ENCODE measurements around the genes KRTAP10-5, KRTAP10-8, KRTAP10-10 and KRTAP12-3.

DNA sequence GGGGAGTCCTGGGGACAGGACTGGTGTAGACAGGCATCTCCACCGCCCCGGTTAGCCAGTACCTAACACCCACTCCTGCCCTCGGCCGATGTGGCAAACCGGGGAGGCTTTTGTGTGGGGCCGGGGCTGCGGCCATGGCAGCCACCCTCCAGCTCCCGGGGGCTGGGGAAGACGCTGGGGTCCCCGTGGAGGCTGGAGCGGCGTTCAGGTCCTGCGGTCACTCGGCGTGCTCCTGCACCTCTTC lies 9.3 kb downstream of the CFAP410 start:
- RRBS: 95% methylated on average over 6 of the region's 15 CpGs

DNA sequence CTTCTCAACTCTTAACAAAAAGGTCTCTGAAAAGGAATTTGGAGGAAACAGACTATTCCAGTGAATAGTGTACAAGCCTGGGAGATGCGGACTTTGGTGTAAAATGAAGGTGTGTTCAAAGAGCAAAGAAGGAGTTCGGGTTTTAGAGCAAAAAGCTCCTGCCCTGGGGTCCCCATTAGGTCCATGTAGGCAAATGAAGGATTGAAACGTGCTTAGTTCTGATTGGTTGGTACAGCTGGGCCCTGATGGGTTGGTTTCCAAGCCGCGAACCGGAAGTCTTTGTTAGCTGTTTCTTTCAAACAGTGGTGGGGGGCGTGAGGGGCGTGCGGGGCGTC lies 29.1 kb downstream of the LRRC3 start:
- RRBS: no CpG with 5 or more reads among the region's 10 CpGs

GRCh38 chr21:44580249-44580926 lies at the start of gene KRTAP10-5:
TSS of gene KRTAP10-5 (minus strand) at chr21:44580604.
- RRBS: no CpG with 5 or more reads among the region's 21 CpGs

GRCh38 chr21:44611952-44612347 lies at the start of gene KRTAP10-8:
TSS of gene KRTAP10-8 (plus strand) at chr21:44612079.
- RRBS: no CpG with 5 or more reads among the region's 6 CpGs

DNA sequence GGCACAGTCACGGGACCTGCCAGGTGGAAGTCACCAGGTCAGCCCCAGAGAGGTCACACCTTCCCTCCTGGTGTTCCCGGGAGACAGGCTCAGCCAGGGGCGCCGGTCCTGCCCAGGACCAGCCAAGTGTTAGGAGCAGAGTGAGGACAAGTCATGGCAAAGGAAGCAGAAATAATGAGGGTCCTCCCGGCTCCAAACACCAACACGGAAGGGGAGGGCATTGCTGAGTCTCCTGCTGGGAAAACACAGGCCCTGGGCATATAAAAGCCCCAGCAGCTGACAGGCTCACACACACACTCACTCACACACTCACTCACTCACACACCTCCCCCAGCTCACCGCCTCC lies at the start of gene KRTAP10-10:
Gene KRTAP10-10 (plus strand): TSS at position 295 of the 346 bp plus-strand sequence.
- RRBS: no CpG with 5 or more reads among the region's 7 CpGs

DNA sequence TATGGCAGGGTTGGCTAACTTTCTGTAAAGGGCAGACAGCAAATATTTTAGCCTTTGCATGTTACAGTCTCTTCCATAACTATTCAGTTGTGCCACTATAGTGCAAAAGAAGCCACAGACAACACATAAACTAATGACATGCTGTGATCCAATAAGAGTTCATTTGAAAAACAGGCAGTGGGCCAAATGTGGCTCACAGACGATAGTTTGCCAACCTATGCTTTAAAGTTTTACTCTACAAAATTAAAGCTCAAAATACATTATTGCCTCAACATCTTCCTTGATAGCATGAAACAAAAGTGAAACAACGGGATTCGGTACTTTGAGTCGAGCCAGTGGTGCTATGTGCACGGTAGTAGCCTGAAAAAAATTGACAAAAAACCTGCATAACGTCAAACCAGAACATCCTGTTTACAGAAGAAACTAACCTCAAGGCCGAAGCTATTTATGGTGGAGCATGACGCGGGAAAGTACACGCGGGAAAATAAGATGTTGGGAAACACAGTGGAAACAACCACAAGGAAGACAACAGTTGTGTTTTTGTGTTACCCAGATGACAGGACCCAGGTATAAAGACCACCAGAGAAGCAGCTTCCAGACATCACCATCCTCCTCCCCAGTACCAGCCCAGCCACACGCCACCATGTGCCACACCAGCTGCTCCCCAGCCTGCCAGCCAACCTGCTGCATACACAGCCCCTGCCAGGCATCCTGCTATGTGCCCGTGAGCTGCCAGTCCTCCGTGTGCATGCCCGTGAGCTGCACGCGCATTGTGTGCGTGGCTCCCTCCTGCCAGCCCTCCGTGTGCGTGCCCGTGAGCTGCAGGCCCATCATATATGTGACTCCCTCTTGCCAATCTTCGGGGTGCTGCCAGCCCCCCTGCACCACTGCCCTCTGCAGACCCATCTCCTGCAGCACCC lies at the start of gene KRTAP12-3:
Gene KRTAP12-3 (plus strand): TSS at position 596 of the 920 bp plus-strand sequence.
- RRBS: no CpG with 5 or more reads among the region's 22 CpGs

DNA sequence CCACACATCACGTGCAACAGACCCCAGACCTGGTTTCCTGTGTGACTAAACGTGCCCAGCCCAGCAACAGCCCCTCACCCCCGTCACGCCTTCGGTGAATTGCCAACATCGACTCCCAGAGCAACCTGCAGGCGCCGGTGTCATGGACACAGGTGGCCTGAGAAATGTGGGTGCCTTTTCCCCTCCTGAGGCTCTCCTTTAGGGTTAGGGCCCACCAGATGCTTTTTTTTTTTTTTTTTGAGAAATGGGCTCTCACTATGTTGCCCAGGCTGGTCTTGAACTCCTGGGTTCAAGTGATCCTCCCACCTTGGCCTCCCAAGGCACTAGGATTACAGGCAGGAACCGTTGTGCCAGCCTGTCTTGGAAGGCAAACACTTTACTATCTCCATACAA lies 24.3 kb upstream of the SUMO3 start:
- RRBS: no CpG with 5 or more reads among the region's 9 CpGs

GRCh38 chr21:44880933-44881621 lies 7.6 kb upstream of the PTTG1IP start:
- RRBS: no CpG with 5 or more reads among the region's 5 CpGs

- RRBS: 87% methylated on average over 9 of the region's 27 CpGs
Observed at GRCh38 chr21:44897407-44898229, 23.1 kb downstream of the ITGB2 start.

- RRBS: 87% methylated on average over 9 of the region's 50 CpGs
Observed at GRCh38 chr21:44947825-44948513, 8.1 kb downstream of the SLX9 start.

DNA sequence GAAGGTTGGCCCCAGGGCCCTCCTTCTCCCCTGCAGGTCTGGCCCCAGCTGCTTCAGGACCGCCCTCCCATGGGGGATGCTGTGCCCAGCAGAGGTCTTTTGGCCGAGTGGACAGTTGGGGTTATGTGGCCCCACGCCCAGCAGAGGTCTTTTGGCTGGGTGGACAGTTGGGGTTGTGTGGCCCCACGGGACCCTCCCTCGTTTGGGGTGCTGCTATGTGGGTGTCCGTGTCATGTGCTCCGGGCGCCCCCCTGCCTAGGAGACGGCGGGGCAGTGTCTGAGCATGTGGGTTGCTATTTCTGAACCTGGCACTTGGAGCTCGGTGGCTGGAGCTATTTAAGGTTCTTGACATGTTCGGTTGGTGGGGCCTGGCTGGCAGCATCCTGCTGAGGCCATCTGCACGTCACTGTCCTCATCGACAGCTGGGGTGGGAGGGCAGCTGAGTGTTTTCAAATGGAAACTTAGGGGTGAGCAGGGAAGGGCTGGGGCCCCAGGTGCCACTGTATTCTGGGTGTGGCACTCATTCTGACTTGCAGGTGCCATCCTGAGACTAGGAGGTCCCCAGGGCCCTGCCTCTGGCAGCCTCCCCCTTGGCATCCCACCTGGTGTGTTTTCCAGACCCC lies 12.8 kb downstream of the SLX9 start:
- RRBS: no CpG with 5 or more reads among the region's 14 CpGs

DNA sequence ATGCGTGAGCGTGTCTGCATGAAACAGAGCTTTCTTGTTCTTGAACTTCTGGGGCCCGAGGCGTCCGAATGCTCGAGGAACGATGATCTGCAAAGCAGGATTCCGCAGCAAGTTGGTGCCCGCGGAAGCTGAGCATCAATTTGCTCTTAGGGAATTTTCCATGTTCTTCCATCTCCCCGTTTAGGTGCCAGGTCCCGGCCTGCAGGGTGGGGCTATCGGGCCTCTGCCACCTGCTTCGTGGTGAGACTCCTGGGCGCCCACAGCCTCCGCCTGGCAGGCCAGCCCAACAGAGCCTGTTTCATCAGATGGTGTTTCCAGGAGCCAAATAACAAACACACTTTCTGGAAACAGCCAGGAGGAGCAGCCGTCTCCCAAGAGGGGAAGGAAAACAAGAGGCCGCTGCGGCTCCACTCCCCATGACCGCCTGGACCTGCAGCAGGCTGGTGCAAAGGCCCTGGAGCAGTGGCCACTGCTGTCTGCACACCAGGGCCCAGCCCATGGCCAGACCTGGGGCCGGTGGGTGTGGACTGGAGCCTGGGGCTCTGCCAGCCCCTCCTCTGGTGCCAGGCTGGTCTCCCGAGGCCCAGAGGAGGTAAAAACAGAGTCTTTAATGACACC lies 54.8 kb downstream of the SLX9 start:
- RRBS: no CpG with 5 or more reads among the region's 22 CpGs

DNA sequence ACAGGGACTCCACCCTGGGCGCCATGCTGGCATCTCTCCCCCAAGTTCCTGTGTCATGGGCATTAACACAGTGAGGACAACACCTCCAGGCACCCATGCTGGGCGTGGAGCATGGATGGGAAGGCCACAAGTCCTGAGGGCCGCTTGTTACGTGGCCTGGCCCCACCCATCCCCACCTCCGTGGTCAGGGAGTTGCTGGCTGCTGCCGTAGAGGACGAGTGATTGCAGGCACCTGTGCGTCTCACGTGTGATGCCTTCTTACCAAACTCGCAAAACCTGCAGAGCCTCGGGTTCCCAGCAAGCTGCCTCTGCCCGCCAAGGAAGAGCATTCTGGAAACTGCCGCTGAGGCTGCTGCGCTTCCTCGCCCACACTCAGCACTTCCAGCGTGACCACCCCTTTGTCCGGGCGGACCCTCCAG lies 60.3 kb downstream of the SLX9 start:
- RRBS: 94% methylated on average over 2 of the region's 18 CpGs

GRCh38 chr21:45130215-45131059 lies 56.1 kb downstream of the ADARB1 start:
- RRBS: no CpG with 5 or more reads among the region's 12 CpGs

DNA sequence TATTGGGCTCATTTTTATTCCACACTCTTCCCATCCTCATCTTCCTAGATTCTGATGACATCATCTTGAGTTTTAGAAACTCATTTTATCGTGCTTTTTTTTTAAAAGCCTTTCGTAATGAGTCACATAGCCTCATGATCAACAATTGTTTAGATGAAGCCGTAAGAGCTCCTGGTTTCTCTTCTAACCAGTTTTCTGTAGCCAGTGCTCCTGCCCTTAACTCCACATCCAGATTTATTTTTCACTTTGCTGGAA lies 78.6 kb downstream of the POFUT2 start:
- RRBS: no CpG with 5 or more reads among the region's 3 CpGs

- RRBS: no CpG with 5 or more reads among the region's 24 CpGs
Observed at GRCh38 chr21:45224389-45225113, 63.1 kb downstream of the POFUT2 start.

- RRBS: no CpG with 5 or more reads among the region's 14 CpGs
Observed at GRCh38 chr21:45227851-45228602, 59.7 kb downstream of the POFUT2 start.

DNA sequence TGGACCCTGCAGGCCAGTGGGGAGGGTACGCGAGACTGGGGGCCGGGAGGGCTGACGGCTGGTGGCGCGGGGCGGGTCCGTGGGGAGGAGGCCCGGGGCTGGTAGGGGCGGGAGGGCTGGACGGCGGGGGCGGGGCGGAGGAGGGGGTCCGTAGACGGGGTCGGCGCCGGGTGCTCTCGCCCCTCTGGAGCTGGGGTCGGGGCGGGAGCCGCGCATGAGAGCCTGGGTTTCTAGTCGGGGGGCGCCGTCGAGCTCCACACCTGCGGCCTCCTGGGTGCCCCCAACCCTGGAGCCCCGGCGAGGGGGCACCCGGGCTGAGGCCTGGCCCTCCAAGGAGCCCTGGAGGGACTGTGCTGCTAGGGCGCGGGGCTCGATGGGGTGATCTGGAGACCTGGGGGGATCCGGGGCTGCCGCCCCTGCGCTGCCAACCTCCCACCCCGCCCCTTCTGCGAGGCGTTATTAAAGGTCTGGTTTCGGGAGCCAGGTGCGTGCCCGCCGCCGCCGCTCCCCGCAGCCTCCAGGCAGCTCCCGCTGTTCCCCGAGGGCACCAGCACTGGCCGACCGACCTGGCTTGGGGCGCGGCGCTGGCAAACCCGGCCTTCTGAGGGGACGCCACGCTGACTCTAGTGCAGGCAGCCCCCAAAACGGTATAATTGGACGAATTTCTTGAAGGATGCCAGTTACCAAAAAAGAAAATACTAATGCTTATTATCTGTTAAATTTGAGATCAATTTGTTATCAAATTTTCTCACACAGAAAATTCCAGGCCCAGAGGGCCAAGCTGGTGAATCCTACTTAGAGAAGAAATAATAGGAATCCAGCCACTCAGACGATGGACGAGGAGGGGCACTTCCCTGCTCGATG lies 757 bp upstream of the POFUT2 start:
- RRBS: 1% methylated on average over 21 of the region's 63 CpGs

GRCh38 chr21:45322096-45323380 lies 34.8 kb upstream of the POFUT2 start:
- RRBS: no CpG with 5 or more reads among the region's 47 CpGs

DNA sequence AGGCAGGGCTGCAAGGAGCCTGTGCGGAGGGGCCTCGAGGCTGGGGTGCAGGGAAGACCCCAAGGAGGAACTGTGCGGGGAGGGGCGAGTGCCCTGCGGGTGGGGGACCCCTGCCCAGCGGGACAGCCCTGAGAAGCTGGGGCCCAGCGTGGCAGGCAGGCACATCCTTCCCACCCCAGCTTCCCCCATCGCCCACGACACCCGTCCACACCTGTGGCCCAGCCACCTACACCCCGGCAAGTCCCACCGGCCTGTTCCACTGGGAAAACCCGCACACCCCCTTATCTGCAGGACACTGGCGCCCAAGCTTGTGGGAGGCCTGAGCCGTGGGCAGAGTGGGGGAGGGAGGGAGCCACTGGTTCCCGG lies 37.5 kb upstream of the POFUT2 start:
- RRBS: 63% methylated on average over 1 of the region's 16 CpGs